Adrenal gland (tissue), 7 donors: ENCODE measurements around the genes KAT2A, HCRT, COASY and CNTNAP1.

DNA sequence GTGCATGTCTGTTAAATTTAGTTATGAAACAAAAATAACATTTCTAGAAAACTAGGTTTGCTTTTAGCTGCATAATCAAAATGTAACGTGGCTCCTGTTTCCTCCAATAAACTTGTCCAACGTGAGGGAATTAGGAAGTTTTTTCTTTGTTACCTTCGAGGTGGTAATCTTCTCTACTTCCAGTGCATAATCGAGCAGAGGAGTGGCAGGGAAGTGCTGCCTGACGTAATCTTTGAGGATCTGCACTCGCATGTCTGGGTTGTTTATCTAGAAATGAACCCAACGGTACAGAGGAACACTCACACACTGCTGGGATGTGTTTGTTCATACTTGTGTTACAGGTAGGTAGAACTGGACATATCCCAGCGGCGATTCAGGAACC lies 4.1 kb upstream of the KLHL11 start:
- PRO-cap, 3 experiments = no peak in any of the 3 experiments
- RAMPAGE, long total RNA, 4 experiments = no peak in any of the 4 experiments
- RRBS = no CpG with 5 or more reads among the region's 9 CpGs

- PRO-cap, 3 experiments = no peak in any of the 3 experiments
- RAMPAGE, long total RNA, 4 experiments = no peak in any of the 4 experiments
- RRBS = no CpG with 5 or more reads among the region's 13 CpGs
These were observed 8.6 kb upstream of the KLHL11 start for GRCh38 chr17:41873544-41874425.

DNA sequence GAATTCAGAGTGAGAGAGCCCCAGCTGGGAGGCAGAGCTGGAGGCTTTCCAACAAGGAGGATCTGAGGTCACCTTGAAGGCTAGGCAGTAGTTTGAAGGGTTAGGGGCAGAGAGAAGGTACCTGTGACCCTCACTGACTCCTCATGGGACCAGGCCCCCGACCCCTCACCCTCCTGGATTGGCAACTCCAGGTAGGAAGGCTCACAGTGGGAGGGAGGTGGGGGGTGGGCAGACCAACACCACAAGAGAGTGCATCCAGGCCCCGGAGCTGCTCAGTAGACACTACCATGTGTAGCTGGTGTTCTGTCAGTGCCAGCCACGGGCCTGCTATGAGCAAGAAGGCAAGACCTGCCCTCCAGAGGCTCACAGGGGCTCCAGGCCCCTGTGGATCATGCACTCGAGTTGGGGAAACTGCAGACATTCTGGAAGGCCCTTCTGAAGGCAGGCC lies 6.0 kb upstream of the CNP start:
- PRO-cap, 3 experiments = no peak in any of the 3 experiments
- RAMPAGE, long total RNA, 4 experiments = no peak in any of the 4 experiments
- RRBS = no CpG with 5 or more reads among the region's 4 CpGs

DNA sequence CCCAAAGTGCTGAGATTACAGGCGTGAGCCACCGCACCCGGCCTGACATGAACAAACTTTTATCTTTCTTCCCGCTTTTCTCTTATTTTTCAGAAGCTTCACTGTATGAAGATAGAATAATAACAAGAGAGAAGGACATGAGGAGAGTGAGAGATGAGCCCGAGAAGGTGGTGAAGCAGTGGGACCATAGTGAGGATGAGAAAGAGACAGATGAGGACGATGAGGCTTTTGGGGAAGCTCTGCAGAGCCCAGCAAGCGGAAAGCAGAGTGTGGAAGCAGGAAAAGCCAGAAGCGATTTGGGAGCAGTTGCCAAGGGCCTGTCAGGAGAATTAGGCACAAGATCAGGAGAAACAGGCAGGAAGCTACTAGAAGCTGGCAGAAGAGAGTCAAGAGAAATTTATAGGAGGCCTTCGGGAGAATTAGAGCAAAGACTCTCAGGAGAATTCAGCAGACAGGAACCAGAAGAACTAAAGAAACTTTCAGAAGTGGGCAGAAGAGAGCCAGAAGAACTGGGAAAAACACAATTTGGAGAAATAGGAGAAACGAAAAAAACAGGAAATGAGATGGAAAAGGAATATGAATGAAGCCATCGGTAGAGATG lies 1.6 kb upstream of the CNP start:
- PRO-cap, 3 experiments = no peak in any of the 3 experiments
- RAMPAGE, long total RNA, 4 experiments = no peak in any of the 4 experiments
- RRBS = no CpG with 5 or more reads among the region's 11 CpGs

DNA sequence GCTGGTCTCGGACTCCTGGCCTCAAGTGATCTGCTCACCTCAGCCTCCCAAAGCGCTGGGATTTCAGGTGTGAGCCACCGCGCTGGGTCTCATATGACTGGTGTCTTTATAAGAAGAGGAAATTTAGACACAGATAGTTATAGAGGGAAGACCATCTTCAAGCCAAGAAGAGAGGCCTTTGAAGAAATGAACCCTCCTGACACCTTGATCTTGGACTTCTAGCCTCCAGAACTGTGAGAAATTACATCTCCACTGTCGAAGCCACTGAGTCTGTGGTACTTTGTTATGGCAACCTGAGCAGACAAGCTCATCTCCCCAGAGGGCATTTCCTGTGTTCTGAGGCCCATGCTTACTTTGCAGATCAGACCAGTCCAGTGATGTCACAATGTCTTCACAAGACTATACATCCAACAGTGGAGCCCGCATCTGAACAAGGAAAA lies 14.7 kb upstream of the C17orf113 start:
- PRO-cap, 3 experiments = no peak in any of the 3 experiments
- RAMPAGE, long total RNA, 4 experiments = no peak in any of the 4 experiments
- RRBS = no CpG with 5 or more reads among the region's 6 CpGs

GRCh38 chr17:42105037-42105525 lies 6.8 kb upstream of the ZNF385C start:
- PRO-cap, 3 experiments = no peak in any of the 3 experiments
- RAMPAGE, long total RNA, 4 experiments = no peak in any of the 4 experiments
- RRBS = no CpG with 5 or more reads among the region's 5 CpGs

GRCh38 chr17:42120766-42121580 lies at the start of gene KAT2A:
KAT2A (minus strand) TSS chr17:42121367.
- PRO-cap, 3 experiments = peak in 3 of 3 experiments; most common plus-strand start chr17:42121412 (in 1); most common minus-strand start chr17:42121346 (in 2)
- RAMPAGE, long total RNA, 4 experiments = no peak in any of the 4 experiments
- RRBS = 2% methylated on average over 9 of the region's 48 CpGs

- PRO-cap, 3 experiments = no peak in any of the 3 experiments
- RAMPAGE, long total RNA, 4 experiments = no peak in any of the 4 experiments
- RRBS = no CpG with 5 or more reads among the region's 13 CpGs
These were observed 2.2 kb downstream of the KCNH4 start for GRCh38 chr17:42178798-42179003.

GRCh38 chr17:42185111-42185310 lies 241 bp downstream of the HCRT start:
- PRO-cap, 3 experiments = no peak in any of the 3 experiments
- RAMPAGE, long total RNA, 4 experiments = no peak in any of the 4 experiments
- RRBS = no CpG with 5 or more reads among the region's 1 CpG

DNA sequence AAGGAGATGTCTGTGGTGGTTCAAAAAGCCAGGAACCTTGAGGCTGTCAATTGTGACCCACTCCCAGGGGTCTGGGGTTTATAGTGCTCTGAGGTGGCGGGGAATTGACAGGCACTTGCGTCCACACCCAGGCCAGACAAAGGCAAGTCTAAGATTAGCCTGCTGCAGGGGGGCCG lies at the start of gene HCRT:
HCRT (minus strand) TSS at position 55 of the 176 bp plus-strand sequence.
- PRO-cap, 3 experiments = no peak in any of the 3 experiments
- RAMPAGE, long total RNA, 4 experiments = no peak in any of the 4 experiments
- RRBS = no CpG with 5 or more reads among the region's 3 CpGs

- PRO-cap, 3 experiments = peak in 1 of 3 experiments; most common plus-strand start chr17:42286568 (in 1); most common minus-strand start chr17:42286451 (in 1)
- RAMPAGE, long total RNA, 4 experiments = no peak in any of the 4 experiments
- RRBS = no CpG with 5 or more reads among the region's 5 CpGs
These were observed 2.0 kb upstream of the STAT5A start for GRCh38 chr17:42286210-42286821.

DNA sequence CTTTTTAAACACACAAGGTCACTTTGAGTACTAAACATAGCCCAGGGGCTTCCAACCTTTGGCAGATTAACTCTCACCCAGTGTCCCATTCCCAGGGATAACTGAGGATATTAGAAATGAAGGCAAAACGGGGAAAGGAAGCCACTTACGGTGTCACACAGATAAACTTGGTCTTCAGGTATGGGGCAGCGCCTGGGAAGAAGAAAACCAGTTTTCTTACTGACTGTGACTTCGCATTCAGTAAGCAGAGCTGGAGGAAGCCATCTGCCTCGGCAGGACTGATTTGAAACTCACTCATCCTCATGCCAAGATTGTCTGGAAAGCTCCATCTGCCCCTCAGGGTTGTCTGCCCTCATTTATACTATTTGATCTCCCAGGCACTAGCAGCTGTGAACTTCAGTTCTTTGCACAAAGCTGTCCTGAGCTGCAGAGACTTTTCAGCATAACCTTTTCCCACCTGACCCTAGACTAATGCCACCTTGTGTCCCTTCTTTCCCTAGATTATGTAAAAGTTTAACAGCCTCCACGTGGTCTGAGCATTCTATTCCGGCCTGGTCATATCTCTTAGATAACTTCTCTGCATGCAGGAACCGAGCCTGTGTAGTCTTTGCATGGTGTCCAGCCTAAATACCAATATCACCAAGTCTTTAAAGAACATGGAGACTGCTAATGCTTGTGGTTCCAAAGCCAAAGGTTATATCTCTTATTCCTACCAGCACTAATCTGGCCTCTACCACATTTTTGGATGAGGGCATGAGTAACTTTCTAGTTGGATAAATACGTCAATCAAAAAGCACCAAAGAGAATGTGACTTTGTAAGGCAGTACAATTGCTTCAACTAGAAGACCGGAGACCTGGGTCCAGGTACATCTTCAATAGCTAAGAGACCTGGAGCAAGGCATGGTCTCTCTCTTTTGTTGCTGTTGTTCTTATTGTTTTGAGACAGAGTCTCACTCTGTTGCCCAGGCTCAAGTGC lies 29.0 kb downstream of the STAT5A start:
- PRO-cap, 3 experiments = no peak in any of the 3 experiments
- RAMPAGE, long total RNA, 4 experiments = no peak in any of the 4 experiments
- RRBS = no CpG with 5 or more reads among the region's 10 CpGs

- PRO-cap, 3 experiments = no peak in any of the 3 experiments
- RAMPAGE, long total RNA, 4 experiments = no peak in any of the 4 experiments
- RRBS = no CpG with 5 or more reads among the region's 7 CpGs
These were observed 24.5 kb downstream of the STAT3 start for GRCh38 chr17:42363582-42364205.

DNA sequence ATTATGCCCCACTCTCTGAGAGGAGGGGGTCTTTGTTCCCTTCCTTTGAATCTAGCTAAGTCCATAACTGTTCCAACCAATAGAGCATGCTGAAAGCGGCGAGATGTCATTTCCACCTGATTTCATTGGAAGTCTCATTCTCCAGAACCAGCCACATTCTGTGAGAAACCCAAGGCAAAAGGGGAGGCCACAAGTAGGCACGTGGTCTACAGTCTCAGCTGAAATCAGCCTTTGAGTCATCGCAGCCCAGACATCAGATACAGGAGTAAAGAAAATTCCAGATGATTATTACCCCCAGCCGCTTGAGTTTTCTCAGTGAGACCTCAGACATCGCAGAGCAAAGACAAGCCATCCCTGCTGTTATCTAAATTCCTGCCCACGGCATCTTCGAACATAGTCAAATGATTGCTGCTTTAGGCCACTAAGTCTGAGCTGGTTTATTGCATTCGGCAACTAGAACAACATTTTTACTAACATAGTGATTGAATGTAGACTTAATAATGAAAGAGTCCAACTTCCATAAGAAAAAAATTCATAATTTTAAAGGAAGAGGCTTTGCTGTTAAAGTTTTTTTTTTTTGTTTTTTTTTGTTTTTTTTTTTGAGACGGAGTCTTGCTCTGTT lies 23.1 kb downstream of the STAT3 start:
- PRO-cap, 3 experiments = peak in 3 of 3 experiments; most common plus-strand start position 315 of the sequence (in 3); most common minus-strand start position 127 of the sequence (in 1)
- RAMPAGE, long total RNA, 4 experiments = no peak in any of the 4 experiments
- RRBS = no CpG with 5 or more reads among the region's 10 CpGs

- PRO-cap, 3 experiments = no peak in any of the 3 experiments
- RAMPAGE, long total RNA, 4 experiments = no peak in any of the 4 experiments
- RRBS = no CpG with 5 or more reads among the region's 10 CpGs
These were observed 16.9 kb upstream of the ATP6V0A1 start for GRCh38 chr17:42441545-42442354.

DNA sequence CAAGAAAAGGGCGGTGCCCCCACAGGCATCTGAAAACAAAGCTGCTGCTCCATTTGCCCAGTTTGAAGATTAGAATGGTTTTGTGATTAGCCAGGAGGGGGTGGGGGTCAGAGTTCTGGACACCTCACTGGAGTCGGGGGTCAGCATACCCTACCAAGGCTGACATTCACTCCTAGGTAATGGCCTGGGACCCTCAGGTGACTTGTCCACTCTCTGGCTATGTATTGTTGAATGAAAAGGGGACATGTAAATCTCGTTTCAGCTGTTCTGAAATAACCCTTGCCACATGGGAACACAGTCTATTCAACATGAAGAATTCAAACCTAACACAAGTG lies 16.8 kb upstream of the NAGLU start:
- PRO-cap, 3 experiments = no peak in any of the 3 experiments
- RAMPAGE, long total RNA, 4 experiments = no peak in any of the 4 experiments
- RRBS = no CpG with 5 or more reads among the region's 3 CpGs

GRCh38 chr17:42561792-42562241 lies at the start of gene COASY:
COASY (plus strand) TSS chr17:42562148.
- PRO-cap, 3 experiments = peak in 3 of 3 experiments; most common plus-strand start chr17:42562171 (in 2); most common minus-strand start chr17:42561995 (in 2)
- RAMPAGE, long total RNA, 4 experiments = start-site peak on the plus strand in 4 of 4 experiments, at chr17:42562150-42562185 at its widest, 82 to 814 reads per replicate
- RRBS = no CpG with 5 or more reads among the region's 25 CpGs

- PRO-cap, 3 experiments = no peak in any of the 3 experiments
- RAMPAGE, long total RNA, 4 experiments = no peak in any of the 4 experiments
- RRBS = no CpG with 5 or more reads among the region's 5 CpGs
These were observed 2.1 kb upstream of the PSMC3IP start for GRCh38 chr17:42579272-42580450.

DNA sequence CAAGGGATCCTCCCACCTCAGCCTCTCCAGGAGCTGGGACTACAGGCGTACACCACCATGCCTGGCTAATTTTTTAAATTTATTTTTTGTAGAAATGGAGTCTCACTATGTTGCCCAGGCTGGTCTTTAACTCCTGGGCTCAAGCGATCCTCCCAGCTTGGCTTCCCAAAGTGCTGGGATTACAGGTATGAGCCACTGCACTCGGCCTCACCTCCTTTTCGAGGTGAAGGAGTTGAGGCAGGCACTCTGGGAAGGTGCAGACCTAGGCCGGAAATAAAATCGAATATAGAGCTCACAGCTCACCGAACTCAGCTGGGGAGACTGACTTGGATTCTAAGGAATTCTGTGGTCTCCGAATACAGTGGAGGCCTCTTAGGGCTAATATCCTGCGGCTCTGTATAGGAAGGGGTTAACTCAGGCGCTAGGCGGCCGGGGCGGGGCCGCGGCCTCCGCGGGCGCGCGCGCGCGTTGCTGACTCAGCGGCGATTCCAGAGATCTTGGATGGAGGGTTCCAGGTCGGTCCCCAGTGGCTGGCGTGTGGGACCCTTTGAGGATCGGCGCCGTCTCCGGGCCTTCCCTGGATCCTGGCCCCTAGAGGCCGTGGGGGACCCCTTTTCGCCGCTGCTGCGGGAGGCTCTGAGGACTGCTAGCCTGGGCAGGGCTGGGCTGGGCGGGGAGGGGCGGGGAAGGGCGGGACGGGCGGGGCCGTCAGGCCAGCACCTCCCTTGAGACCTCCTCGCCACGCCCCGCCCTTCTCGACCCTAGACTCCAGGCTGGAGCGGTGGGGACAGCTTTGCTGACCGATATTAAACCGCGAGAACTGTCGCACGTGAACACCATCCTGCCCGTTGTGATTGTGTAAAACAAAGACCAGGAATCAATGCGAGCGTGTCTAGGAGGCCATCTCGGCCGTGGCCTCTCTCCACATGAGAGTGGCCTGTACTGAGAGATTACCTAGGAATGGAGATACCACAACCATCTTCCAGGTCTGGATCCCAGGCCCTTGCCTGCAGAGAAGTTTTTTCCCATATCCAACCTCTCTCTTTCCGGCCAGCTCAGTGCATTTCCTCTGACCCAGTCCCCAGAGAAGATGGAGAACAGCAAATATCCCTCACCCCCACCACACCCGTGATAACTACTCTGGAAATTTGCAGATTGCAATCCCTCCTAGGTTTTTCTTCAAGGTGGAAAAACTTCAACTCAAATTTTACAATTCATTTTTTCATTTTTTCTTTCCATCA lies 1.3 kb upstream of the PLEKHH3 start:
- PRO-cap, 3 experiments = peak in 3 of 3 experiments; most common plus-strand start position 491 of the sequence (in 2); most common minus-strand start position 638 of the sequence (in 2)
- RAMPAGE, long total RNA, 4 experiments = no peak in any of the 4 experiments
- RRBS = no CpG with 5 or more reads among the region's 58 CpGs

DNA sequence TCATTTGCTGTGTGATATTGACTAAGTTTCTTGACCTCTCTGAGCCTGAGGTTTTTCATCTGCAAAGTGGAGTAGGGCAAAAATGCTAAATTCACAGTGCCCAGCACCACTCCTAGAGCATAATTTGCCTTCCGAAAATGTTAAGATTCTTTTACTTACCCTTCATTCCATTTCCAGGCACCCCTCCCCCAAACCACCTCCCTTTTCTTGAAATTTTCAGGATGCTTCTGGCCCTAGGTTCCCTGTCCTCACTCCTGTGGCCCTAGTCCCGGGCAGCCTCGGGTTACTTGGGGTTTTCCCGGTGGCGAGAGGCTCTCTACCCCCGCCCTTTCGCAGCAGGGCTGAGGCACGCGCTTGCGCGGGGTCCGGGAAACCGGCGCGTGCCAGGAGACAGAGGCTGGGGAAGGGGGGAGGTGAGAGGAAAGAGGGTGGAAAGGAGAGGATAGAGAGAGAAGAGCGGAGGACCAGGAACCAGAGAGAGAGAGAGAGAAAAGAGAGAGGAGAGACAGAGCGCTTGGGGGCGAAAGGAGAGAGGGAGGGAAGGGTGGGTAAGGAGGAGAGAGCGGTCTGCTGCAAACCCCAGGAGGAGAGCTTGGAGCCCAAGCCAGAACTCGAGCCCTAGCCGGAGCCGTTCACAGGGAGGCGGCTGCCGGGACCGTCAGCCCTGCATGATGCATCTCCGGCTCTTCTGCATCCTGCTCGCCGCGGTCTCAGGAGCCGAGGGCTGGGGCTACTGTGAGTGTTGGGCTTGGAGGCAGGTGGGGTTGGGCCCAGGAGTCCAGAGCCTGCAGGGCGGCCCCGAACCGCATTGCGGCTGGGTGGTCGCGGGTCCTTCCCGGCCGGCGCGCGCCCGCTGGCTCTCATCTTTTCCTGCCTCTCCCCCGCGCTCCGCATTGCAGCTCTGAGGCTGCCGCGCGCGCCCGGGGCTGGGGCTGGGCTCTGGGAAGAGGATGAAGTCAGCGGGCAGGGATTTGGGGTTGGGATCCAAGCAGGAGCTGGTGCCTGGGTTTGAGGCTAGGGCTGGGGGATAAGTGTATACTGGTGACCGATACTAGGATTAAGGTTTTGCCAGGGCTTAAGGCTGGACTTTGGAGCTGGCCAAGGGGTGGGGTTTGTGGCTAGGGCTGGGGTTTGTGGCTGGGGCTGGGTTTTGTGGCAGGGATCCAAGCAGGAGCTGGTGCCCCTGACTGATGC lies at the start of gene CNTNAP1:
CNTNAP1 (plus strand) TSS at position 370 of the 1,194 bp plus-strand sequence.
- PRO-cap, 3 experiments = peak in 2 of 3 experiments; most common plus-strand start position 431 of the sequence (in 1); most common minus-strand start position 270 of the sequence (in 1)
- RAMPAGE, long total RNA, 4 experiments = start-site peak on the plus strand in 3 of 4 experiments, centred at positions 339 to 380 of the sequence, 15 to 18 reads per replicate; start-site peak on the minus strand in 1 of 4 experiments, centred at position 911 of the sequence, 8 reads per replicate
- RRBS = 16% methylated on average over 20 of the region's 52 CpGs